Karpas-422 (cell line): ENCODE measurements around the genes AAR2 and TGIF2.

GRCh38 chr20:36235623-36236233, 550 bp upstream of the AAR2 start:
- PRO-cap: no peak
- RAMPAGE, long total RNA: no peak

DNA sequence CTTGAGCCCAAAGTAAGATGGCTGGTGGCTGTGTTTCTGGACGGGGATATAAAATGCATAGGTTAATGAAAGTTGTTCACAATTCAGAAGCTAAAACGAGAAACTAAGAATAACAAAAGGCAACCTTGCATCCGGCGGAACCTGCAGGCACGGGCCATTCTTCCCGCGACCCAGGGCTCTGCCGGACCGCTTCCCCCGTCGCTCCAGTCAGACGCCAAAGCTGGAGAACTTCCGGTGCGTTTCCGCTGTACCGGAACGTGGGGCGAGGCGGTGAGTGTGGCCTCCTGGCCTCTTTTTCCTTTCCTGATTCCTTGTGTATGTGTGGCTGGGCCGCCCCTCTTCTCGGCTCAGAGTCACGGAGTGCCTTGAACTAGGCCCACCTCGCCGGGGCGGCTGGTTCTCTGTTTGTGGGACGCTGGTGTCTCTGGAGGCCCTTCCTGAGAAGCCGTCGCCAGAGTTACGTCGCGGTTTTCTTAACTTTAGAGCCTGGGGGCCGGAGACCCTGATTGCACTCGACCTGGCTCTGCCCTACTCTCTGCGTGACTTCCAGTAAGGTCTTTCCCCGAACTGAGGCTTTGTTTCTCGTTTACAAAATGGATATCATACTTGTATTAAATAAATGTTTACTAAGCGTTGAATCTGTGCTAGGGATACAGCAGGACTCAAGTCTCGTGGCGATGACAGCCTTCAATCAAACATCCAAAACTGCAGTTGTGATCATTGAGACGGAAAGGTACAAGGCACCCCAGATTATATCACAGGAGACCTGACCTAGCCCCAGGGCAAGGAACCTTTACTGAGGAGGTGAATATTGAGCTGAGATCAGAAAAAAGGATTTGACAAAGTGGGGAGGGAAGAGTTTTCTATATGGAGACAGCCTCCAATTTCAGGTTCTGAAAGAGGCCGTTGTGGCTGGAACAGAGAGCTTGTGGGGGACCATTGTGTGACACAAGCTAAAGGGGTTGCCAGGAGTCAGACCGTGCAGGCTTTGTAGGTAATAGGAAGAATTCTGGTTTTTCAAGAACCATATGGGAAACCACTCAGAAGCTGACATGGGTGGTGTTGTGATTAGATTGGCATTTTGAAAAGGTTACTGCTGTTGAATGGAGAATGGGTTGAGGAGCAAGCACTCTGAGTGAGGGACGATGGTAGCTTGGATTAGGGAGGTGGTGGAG, at the start of gene AAR2:
TSS of gene AAR2 (plus strand) at position 245 of the 1,175 bp plus-strand sequence.
- PRO-cap: bidirectional peak, plus-strand start at position 245 of the sequence, minus-strand start at position 170 of the sequence
- RAMPAGE, long total RNA: no peak

GRCh38 chr20:36471648-36472280, 69.6 kb upstream of the MYL9 start:
- PRO-cap: no peak
- RAMPAGE, long total RNA: no peak

DNA sequence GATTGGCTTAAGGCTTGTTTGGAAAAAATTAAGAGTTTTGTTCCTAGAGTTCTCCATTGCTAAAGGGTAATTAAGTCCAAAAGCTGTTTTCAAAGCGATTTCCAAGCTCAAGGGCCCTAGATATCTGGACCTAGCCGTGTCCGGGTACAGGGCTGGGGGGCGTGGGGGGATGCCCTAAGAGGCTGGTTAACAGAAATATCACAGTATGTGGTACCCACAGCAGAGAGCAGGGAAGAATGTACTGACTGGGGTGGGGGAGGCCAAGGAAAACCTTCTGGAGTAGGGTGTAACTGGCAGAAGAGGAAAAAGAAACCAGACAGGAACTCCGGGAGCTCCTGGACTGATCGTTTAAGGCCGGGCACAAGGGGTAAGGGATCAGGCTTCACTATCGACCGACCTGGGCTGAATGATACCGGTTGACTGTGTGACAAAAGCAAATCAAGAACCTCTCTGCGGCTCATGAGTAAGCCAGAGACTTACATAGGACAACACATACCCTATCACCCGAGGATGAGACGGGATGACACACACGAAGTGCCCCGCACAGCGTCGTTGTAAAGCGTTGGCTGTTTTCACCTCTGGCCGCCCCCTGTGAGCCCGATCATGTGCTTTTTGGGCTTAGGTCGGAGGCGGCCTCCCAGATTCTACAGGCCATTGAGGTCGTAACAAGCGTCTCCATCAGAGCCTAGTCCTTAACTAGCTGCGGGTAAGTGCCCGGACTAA, 820 bp upstream of the TGIF2 start:
- PRO-cap: bidirectional peak, plus-strand start at position 507 of the sequence, minus-strand start at position 369 of the sequence; bidirectional peak, plus-strand start at position 640 of the sequence, minus-strand start at position 554 of the sequence
- RAMPAGE, long total RNA: no peak

DNA sequence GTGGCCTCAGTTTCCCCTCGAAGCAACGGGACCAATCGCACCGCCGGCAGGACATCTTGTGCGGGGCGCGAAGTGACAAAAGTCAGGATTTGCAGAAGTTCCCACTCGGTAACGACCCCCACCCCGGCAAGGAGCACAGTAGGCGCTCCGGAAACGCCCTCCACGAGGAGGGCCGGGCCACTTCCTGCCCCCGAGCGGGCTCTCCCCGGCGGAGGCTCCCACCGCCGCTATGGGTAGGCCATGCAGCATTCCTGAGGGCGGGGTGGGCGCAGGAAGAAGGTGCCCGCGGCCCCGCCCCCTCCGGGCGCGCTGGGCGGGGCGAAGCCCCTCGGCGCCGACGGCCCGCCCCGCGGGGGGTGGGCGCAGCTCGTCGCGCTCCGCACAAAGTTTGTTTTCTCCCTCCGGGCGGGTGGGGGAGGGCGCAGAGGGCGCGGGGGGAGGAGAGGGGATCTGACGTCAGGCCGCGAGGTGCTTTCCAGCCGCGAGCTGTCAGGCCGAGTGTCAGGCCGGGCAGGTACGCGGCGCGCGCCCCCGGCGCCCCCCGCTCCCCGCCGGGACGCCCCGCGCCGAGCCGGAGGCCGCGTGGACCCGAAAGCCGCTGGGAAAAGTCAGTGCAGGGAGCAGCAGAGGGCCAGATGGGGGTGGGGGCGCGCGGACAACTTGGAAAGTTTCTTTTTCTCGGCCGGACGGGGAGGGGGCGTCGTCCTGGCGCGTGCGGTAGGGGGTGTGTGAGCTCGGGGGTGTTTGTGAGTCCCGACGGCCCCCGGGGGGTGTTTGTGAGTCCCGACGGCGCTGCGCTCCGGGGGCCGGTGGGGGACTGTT, at the start of gene TGIF2:
TSS of gene TGIF2 (plus strand) at position 459 of the 822 bp plus-strand sequence.
- PRO-cap: bidirectional peak, plus-strand start at position 501 of the sequence, minus-strand start at position 204 of the sequence
- RAMPAGE, long total RNA: start-site peak on the plus strand centred at position 523 of the sequence, 135 bp wide, 11 and 8 reads in 2 replicates

GRCh38 chr20:36574457-36575403, 1.3 kb downstream of the TGIF2 start:
- PRO-cap: no peak
- RAMPAGE, long total RNA: no peak

GRCh38 chr20:36784120-36784756, 10.7 kb upstream of the DSN1 start:
- PRO-cap: no peak
- RAMPAGE, long total RNA: no peak

DNA sequence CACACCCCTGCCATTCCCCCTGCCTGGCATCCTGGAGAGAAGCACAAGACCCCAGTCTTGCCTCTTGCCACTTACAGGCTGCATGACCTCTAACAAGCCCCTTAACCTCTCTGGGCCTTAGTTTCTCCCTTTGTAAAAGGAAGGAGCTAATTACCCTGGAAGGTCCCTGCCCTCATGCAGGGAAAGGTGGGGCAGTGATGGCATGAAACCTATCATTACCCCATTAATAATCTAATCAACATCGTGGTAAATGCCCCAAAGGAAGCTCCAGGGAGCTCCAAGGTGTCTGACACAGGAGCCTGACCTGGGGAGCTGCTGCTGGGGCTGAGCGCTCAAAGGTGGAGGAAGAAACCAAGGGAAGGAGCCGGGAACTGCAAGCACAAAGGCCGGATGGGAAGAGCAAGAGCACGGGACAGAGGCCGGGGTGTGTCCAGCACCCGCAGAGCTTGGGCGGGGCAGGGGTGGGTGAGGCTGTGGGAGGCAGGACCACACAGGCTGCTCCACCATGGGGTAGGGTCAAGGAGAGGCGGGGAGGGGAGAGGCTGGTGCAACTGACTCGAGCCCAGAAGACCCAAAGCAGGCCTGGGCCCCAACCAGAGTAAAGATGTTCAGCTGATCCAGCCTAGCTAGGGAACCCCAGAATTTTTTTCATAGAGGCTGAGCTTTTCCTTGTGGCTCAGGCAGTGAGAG, 9.1 kb downstream of the SOGA1 start:
- PRO-cap: no peak
- RAMPAGE, long total RNA: no peak

DNA sequence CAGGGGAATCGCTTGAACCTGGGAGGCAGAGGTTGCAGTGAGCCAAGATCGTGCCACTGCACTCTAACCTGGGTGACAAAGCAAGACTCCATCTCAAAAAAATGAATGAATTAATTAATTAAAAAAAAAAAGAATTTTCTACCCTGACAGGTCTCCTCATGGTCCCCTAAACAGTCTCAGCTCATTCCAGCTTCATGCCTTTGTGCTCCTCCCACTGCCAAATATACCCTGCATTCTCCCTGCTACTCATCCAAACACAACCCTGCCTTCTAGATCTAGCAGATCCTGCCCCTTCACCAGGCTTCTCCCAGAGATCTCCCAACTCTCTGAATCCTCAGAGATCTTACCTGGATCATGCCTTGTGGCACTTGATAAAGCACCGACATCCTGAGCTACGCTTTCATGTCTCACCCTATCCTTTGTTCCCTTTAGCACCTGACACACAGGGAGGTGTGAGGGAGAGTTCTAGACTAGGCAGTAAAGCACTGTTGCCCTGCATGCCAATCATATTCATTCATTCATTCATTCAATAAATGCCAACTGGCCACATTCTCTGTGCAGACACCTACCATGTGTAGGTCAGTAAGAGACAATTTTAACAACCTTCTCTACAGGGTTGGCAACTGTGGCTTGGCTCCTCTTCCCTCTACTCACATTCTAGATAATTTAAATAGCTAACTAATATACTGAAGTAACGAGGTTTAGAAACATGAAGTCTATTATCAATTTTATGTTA, 21.0 kb downstream of the TLDC2 start:
- PRO-cap: no peak
- RAMPAGE, long total RNA: no peak

DNA sequence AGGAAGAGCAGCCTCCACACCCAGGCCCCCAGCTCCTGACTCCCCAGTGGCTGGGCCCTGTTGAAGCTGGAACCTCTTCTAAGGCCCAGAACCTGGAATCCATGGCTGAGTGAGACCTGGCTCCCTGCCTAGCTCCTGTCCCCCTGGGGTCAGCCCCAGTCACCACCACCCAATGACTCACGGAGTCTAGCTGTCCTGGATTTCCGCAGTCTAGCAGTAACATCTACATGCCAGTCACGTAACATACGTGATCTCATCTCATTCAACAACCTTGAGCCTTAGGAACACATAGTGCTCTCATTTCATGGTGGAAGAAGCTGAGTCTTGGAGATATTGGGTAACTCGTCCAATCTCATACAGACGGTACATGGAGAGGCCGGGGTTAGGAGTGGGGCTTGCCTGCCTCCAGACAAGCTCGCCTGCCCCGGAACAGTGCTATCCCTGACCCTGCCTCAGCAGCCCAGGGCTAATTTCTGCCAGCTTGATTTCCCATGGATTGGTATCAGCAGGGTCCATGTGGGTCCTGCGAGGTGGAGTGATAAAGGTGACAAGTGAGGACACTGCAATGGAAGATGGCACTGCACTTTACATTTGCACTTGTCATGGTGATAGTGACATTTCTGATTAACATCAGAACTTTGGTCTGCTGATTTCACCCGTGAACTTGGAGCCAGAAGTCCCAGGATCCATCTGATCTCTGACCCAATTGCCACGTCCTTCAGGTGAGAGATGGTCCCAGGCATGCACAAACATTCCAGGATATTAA, 9.5 kb upstream of the GHRH start:
- PRO-cap: no peak
- RAMPAGE, long total RNA: no peak

DNA sequence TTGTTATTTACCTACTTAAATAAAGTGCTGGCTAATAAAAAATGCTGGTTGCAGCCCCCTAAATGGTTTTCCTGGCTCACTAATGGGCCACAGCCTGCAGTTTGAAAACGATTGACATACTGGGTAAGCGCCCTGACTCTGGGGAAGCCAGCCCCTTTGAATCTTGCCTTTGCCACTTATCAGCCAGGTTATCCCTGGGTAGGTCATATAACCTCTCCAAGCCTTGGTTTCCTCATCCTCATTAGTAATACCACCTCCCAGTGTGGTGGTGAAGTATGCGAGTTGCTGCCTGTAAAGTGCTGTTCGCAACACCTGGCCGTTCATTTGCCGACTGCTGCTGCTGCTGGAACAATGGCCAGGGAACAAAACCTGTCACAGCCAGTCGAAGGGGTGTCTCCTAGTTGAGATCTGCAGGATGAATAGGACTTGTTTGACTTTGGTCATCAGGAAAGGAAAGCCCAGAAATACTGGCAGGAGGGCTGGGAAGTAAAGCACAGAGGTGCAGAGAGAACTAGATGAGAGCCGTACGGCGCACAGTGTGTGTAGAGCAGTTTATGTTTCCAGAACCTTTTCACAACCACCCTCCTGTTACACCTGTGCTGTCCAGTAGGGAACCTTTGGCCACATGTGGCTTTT, 6.1 kb downstream of the MANBAL start:
- PRO-cap: no peak
- RAMPAGE, long total RNA: no peak

- PRO-cap: no peak
- RAMPAGE, long total RNA: no peak
Observed at GRCh38 chr20:37296888-37297864, 7.7 kb downstream of the MANBAL start.

GRCh38 chr20:37403132-37404450, 57.7 kb downstream of the SRC start:
- PRO-cap: no peak
- RAMPAGE, long total RNA: no peak

DNA sequence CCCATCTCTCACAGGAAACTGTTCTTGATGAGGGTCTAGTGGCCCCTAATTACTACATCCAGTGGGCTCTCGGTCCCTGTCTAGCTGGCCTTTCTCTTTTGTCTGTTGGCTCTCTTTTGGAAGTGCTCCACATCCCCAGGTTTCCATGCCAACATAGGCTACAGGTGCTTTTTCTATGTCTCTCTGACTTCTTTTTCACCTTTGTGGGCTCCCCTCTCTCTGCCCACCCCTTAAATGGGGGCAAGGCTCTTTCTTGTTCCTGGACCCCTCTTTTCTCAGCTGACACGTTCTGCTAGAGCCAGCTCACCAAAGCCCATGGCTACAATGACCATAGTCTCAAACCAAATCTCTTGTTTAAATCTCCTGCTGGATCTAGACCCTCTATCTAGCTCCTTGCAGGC, 14.4 kb upstream of the NNAT start:
- PRO-cap: no peak
- RAMPAGE, long total RNA: no peak

DNA sequence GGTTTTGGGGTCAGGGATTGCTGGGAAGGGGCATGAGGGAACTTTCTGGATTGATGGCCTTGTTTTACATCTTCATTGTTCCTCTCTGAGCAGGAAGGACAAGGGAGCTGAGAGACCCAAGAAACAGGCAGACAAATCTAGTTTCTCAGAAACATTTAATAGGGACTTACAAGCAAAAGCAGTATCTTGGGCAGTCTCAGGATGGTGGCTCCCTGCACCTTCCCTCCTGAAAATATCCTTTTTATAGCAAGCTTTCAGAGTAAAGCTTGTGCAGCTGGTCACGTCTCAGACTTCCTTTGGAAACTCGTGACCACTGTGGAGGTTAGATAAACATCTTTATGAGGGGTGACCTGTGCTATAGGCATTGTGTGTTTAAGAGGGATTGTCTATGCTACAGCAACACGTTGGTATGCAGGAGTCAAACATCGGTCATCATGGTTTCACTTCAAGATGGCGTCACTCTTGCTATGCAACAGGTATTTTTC, 14.4 kb upstream of the BLCAP start:
- PRO-cap: no peak
- RAMPAGE, long total RNA: no peak

DNA sequence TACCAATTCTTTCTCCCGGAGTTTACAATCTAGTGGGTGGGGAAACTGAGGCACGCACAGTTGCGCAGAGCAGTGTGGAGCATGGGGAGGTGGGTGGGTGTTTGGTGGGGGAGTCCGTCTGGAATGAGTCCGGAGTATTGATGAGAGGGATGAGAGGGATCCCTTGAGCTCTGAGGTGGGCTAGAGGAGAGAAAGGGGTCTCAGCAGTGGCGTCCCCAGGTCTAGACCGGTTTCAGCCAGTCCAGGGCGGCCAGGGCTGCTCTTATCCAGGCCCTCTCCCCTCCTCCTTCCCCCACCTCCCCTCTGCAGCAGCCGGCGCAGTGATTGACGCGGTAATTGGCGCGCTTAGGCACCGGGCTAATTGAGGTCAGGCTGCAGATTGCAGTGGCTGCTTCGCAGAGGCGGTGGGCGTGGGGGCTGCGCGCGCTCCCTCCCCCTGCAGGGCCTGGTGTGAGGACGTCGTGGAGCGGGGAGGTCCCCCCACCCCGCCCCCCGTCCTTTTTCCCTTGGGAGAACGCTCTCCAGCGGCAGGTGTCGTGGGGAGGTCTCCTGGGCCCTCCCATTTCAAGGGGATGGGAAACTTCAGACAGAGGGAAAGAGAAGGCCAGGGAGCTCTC, 70.3 kb upstream of the BLCAP start:
- PRO-cap: no peak
- RAMPAGE, long total RNA: no peak

DNA sequence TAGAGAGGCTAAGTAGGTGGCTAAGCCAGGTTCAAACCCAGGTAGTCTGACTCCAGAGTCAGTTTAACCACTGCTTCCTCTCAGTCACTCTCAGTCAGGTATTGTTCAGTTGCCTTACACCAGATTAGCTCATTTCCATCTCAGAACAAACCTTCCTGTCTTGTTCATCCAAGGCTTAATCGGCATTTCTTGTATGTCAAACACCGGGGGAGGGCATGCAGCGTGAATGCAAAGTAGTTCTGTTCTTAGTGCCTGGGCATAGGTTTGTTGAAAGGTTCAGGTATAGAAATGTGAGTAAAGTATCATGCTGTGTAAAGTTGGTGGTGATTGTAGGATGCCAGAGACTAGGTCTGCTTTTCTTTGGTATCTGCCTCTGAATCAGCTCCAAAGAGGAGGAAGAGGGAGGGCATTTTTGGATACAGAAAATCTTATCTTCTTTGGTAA, 51.8 kb downstream of the CTNNBL1 start:
- PRO-cap: no peak
- RAMPAGE, long total RNA: no peak

GRCh38 chr20:37985936-37986448, 47.3 kb downstream of the TTI1 start:
- PRO-cap: no peak
- RAMPAGE, long total RNA: no peak

DNA sequence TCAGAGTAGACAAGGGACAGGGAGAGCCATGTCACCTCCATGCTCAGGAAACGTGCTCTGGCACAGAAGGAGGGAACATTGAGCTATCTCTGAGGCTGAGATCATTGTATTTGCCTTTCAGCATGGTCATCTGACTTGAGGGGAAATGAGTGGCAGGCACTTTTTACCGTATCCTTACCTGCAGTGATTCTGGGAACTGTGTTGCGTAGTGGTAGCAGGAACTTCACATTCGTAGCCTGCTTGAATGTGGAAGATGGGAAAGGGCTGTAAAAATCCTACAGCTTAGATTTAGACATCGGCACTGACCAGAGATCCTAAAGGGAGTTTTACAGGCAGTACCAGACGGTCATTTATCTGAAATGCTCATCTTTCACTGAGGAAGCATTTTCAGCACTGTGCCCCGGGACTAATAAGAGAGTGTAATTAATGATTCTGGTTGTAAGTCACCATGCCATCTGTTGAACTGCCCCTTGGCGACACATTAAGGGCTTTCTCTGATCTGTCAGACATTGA, 33.9 kb downstream of the RPRD1B start:
- PRO-cap: no peak
- RAMPAGE, long total RNA: no peak

DNA sequence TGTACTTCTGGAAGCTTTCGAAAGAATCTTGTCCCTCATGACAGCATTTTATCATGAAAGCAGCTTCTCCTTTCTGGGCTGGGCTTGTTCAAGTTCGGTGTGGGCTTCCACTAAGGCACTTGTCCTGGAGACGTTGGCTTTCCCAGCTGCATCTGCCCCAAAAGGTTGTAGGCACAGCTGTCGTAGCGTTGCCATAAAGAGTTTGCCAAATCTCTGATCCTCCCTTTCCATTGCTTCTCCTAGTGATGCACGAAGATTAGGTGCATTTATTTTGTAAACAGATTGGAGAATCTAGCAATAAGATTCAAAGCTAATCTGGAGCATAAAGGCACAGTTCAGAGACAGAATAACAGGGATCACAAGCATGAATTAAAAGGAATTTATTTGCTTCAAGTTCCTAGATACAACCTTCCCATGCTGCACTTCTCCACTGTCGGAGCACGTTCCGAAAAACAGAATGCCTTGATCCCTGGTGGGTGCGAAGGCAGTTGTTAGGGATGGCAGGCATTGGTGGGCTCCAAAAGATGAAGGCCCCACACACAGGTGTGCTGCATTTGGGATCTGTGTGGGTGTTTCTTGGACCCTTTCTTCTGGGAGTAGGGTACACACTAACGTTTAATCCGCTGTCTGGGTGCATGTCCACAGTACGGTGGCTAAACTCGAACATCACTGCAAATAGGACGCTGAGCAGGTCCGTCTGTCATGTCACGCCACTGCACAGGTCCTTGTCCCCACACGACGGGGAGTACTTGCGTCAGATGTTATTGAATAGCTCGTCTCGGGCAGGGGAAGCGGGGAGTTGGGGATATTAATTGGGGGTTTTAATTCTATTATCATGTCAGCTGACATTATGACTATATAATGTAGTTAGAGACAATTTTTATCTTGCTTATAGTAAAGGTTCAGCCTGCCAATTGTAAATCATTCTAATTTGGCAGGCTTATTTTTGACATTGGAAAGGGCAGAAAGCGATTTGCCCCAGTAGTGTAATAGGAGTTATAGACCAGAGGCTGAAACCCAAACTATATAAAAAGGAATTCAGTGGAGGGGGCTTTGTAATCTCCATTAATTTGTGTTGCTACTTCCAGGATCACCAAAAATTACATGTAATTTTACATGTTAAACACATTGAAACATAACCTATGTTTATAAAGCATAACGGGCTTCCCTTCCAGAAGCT, 57.0 kb downstream of the RPRD1B start:
- PRO-cap: no peak
- RAMPAGE, long total RNA: no peak